Peritoneum (tissue), 1 donor: ENCODE measurements around a stretch of chr16.

GRCh38 chr16:83088361-83088641, 461.5 kb downstream of the CDH13 start:
- PRO-cap, result no peak

- PRO-cap, result no peak
Measured at GRCh38 chr16:83137186-83137830, 510.5 kb downstream of the CDH13 start.

DNA sequence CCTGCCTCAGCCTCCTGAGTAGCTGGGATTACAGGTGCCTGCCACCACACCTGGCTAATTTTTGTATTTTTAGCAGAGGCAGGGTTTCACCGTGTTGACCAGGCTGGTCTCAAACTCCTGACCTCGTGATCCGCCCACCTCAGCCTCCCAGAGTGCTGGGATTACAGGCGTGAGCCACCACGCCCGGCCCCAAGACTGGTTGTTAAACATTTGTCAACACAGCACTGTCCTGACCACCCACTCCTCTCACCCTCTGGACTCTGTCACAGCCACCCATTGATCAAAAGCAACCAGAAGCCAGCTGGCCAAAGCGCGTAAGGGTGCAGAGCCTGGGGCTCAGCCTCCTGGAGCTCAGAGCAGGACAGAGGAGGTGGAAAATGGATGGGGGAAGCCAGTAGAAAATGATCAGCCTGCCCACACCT, 14.9 kb upstream of the OSGIN1 start:
- PRO-cap, result no peak

DNA sequence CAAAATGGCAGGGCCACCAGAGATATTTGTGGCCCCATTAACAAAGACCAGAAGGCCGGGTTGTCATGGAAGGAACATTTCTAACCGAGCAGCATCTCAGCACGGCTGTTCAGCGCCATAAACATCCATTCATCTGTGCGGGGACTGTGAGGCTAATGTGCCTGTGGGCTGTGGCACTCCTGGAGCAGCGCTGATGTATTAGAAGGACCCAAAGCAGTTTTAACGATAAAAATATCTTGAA, 31.7 kb downstream of the SLC38A8 start:
- PRO-cap, result no peak

GRCh38 chr16:84138631-84139789, 6.0 kb downstream of the HSDL1 start:
- PRO-cap, result no peak

DNA sequence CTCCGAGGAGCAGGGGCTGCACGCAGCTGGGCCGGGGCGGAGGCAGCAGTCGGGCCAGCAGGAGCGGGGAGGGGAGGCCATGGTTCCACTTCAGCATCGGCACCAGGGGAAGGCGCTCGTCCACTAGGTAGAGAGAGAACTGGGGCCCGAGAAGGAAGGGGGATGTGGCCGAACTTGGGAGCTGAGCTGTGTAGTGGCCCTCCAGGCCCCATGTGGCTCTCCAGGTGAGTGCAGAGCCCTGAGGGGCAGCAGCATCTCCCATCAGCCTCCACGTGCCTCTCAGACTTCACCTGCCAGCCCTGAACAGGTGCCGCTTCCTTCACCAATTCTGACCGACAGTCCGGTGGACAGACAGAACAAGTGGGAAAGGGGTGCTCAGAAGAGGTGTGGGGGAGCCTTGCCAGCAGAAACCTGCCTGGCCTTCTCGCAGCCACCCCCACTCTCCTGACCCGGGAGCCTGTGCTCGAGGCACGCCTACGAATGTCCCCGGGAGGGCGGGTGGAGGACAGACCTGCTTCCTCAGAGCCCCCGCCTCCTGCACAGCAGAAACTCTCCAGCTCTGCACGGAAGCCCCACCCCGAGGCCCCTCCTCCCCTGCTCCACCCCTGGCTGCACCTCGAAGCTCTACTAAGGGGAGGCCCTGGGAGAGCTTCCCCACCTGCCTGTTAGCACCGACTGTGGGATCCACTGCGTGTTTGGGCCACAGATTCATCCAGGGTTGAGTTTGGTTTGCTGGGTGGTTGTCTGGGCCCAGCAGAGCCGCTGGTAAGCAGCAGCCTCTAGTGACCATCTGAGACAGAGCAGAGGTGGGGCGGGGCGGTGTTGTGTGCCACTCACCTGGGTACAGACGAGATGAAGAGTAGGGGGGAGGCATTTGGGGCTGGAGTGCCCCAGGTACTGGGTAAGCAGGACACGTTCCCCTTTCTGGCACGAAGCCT, 6.4 kb downstream of the TAF1C start:
- PRO-cap, result no peak

DNA sequence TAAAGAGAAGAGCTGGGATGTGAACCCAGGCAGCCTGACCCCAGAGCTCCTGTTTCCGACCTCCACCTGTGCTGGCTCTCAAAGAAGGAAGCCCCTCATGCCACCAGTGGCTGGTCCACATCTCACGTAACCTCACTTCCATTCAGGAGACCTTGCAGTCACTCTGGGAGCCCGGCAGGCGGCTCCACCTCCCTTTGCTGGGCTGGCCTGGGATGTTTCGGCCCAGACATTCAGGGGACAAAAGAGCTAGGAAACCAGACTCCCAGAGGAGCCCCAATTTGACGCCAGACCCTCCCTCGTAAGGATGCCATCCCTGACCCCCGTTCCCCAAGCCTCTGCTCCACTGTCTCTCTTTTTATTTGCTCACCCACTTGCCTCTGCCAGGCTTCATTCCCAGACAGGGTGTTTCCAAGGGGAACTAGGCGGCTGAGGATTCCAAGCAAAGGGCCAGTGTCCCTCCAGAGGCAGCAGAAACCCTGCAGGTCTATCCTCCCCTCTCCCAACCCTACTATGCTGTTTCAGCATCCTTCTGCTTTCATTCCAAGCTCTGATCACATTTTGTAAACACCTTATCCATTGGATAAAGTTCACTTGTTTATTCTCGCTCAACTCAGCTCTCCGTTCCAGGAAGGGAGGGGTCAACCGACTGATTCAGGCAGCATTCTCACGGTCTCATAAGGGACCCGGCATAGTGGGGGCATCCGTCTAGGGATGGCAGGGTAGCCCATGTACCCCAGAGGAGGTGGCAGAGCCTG, 2.7 kb downstream of the TAF1C start:
- PRO-cap, result no peak

DNA sequence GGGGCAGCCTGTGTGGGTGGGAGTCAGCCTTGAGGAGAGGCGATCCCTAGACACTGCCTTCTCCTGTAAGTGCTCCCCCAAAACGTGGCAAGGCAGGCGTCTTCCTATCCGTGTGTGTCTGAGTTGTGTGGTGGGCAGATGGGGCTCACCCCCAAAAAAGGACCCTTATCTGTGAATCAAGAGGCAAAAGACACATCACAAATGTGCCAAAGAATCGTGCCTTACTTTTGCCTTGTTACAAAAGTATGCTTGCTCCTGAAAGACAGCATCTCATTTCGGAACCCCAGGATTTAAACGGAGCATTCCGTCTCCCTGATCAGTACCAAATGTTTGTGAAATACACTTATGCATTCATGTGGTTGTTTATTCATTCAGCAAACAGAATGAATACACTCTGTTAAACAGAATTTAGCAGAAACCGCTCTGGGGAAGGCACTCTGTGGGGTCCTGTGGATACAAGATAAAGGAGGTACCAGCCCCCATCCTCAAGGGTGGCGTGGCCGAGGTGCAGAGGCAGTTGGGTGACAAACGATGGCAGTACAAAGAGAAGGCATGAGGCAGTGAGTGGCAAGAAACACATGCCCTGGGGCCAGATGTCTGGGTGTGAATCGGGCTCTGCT, 572 bp downstream of the WFDC1 start:
- PRO-cap, result no peak

DNA sequence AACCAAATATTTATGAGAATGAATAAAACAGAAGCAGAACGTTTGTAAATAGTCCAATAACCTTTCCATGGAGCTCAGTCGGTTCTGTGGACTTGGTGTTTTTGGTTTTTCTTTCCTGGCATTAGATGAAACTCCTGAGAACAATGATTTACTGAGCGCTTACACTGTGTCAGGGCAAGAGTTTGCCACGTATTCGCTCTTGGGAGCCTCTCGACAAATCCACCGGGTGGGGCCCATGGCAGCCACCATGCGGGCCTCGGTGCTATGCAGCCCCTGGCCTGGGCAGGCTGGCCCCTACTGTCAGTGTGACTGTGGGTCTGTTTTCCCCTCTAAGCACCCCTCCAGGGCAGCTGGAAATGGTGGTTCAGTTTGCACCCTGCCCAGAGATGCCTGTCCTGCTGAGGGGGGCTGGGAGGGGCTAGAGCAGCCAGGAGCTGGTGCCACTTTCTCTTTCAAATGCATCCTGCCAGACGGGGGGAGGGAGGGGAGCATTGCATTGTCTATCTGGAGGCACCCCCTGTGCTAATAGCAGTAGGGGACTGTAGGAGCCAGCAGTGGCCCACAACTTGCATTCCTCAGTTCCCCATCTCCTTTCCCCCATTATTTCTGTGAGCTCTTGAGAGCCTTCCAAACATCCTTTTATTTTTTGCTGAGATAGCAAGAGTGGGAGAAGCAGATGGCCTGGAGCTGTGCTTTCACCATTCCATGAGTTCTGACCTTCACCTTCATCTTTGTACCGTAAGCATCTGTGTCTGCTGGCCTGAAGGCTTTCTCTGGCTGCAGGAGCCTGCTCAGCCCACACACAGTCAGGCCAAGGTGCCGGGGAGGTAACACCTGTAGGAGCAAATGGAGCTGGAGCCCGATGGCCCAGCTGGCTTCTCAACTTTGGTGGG, 5.0 kb downstream of the WFDC1 start:
- PRO-cap, result no peak

DNA sequence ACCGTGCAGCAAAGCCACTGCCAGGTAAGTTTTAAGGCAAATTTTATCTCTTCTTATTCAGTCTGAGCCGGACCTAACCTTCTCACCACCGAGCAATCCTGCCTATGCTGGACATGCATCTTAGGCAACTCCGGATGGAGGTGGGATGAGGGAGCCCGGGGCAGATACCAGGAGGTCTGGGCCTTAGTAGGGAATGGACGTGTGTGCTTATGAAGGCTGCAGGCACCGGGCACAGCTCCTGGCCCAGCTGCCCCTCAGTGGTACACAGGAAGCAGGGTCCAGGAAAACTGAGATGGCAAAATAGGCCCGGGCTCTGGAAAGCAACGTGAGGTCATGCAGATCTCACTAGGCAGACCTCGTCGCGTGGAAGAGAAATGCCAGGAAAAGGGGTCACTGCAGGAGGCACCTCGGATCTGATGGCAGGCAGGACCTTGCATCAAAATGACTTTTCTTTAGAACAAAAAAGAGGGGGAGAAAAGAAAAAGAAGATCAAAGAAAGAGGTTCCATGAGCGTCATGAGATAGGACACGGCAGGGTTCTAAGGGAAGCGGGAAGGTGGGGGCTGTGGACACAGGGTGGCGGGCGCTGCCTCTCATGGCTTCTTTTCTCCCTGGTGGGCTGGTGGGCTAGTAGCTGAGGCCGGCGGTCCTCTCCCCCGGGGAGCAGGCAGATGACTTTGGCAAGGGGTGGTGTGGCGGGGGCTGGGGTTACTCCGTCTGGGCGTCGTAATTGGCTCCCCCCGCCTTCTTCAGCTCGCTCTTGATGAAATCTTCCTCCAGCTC, 51.5 kb downstream of the COTL1 start:
- PRO-cap, result no peak

DNA sequence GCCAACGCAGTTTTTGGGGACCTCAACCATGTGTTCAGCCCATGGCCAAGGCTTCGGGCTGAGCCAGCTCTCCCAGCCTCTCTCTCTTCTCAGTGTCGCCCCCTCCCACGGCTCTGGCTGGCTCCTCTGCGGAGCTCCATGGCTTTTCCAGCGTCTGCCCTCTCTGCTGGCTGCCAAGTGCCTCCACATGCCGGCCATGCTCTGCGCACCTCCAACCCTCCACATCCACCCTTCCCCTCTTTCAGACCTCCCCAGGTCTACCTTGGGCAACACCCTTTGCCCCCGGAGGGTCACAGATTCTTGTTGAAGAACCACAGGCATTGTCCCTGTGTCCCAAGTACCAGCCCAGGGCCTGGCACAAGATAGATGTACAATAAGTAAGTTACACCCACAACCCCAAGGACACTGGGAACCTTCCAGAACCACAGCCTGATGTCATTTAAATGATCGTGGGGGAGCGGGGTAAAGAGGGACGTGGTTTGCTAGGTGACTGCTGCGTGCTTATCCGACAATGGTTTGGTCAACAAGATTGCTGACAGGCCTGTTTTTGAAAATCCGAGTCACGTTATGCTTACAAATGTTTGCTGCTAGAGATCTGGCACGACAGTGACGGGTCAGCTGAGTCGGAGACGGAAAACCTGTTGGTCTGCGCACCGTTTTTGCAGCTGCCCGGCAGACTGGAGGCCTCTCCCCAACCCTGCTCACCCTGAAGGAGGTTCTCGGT, 23.0 kb downstream of the COTL1 start:
- PRO-cap, result no peak

- PRO-cap, result no peak
Measured at GRCh38 chr16:84656635-84657619, 8.6 kb downstream of the KLHL36 start.

GRCh38 chr16:84754056-84754817, 54.4 kb downstream of the USP10 start:
- PRO-cap, result no peak

GRCh38 chr16:84776115-84776318, 43.8 kb upstream of the CRISPLD2 start:
- PRO-cap, result no peak

DNA sequence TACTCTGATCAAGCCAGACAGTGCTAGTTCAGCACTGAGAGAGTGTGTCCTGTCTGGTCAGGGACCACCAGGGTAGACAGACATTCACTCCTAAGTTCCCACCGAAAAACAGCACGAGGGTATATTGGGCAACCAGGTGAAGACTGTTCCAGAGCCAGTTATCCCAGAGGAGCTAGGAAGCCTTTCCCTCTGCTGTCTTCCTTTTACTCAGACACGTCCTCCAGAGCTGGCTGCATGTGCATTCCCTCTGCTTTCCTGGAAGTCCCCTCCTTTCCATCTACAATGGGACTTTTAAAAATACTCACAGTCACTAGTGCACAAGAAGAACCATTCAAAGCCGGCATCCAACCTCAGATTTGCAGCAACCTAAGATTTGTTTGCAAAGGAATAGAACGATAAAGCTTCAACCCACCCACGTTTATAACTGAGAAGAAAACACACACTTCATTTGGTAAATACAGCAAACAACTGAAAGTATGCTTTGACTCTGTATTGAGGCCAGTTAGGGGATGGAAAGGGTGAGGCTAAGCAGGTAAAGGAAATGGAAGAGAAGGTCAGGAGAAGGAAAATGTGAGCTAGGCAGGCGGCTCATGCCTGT, 32.5 kb upstream of the CRISPLD2 start:
- PRO-cap, result no peak

DNA sequence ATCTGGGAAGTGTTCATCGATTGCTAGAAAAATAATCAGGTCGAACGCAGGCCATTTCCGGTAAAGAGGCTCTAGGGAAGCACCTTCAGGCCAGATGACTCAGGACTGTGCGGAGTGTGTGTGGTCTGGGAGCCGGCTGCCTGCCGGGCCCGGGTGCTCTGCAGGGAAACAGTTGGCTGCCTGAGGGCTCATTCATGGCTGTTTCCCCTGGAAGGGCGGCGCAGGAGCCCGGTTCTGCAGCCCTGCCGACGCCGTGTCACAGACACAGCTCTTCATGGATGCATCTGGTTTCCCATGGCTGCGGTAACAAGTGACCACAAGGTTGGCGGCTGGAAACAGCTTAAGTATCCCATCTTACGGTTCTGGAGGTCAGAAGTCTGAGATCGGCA, 13.2 kb upstream of the CRISPLD2 start:
- PRO-cap, result no peak

DNA sequence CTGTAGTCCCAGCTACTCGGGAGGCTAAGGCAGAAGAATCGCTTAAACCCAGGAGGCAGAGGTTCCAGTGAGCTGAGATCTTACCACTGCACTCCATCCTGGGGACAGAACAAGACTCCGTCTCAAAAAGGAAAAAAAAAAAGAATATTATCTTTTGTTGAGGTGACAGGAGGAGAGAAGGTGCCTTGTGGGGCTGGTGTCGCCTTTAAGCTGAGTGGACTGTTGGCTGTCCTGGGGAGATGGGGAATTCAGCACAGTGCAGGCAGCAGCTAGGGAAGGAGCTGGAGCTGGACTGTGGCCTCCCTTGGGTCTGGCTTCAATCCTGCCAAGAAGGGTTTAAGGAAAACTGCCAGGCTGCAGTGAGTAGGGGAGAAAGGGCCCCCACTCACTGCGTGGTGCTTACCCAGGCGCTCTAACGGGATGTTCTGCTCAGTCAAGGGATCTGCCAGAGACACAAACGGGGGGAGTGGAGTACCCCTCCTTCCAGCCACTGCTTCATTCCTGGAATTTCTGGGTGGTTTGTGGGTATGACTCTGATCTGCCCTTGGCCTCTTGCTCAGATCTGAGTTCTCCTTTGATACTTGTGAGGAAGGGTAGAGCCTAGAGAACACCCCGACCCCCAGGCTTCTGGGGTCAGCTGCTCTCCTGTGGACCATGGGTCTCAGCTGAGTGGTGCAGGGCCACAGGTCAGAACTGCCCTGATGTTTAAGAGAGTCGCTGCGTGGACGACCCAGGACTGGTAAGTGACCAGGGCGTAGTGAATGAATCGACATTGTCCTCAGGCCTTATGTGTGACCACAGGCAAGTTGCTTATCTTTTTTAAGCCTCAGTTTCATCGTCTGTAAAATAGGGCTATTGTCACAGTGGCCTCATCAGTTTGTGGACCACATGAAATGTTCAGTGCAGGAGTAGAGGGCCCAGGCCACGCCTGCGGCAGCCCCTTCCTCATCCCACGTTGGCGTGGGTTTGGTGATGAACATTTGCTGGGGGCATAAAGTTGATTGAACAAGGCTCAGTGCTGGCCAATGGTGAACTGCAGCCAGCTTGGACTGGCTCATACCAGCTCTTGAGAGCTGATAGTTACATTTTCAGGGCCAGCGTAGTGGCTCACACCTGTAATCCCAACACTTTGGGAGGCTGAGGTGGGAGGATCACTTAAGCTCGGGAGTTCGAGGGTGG, 9.6 kb downstream of the CRISPLD2 start:
- PRO-cap, result no peak

GRCh38 chr16:84838530-84838729, 18.6 kb downstream of the CRISPLD2 start:
- PRO-cap, result no peak

DNA sequence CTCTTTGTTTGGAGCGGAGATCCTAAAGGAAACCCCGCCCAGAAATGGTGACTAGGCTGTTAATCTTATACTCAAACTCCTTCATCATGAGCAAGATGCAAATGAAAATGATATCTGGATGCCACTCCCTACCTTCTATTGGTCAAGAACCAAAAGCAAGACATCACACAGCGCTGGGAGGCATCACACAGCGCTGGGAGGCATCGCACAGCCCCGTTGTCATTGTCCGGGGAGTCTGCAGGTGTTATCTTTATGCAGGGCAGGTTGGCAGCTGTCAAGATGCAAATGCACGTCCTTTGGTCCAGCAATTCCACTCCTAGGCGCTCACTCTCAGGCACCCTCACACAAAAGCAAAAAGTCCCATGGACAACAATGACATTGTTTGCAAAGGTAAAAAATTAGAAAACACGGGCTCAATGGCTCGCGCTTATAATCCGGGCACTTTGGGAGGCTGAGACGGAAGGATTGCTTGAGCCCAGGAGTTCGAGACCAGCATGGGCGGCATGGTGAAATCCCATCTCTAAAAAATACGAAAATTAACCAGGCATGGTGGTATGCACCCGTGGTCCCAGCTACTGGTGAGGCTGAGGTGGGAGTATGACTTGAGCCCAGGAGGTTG, 80.7 kb downstream of the CRISPLD2 start:
- PRO-cap, result no peak

GRCh38 chr16:84952175-84953287, 58.8 kb downstream of the ZDHHC7 start:
- PRO-cap, result no peak